Metastatic Breast Carcinoma in the Brain (tissue), 10 donors: ENCODE measurements around the genes MUCL3, C6orf15, PSORS1C2 and HLA-B.

GRCh38 chr6:30572945-30573797 is 1.9 kb downstream of the ABCF1 start:
- PRO-cap, 10 experiments = no peak in any of the 10 experiments

- PRO-cap, 10 experiments = no peak in any of the 10 experiments
Measured at GRCh38 chr6:30711804-30712416, 5.2 kb downstream of the MDC1 start.

GRCh38 chr6:30712417-30712968 is 4.6 kb downstream of the MDC1 start:
- PRO-cap, 10 experiments = no peak in any of the 10 experiments

DNA sequence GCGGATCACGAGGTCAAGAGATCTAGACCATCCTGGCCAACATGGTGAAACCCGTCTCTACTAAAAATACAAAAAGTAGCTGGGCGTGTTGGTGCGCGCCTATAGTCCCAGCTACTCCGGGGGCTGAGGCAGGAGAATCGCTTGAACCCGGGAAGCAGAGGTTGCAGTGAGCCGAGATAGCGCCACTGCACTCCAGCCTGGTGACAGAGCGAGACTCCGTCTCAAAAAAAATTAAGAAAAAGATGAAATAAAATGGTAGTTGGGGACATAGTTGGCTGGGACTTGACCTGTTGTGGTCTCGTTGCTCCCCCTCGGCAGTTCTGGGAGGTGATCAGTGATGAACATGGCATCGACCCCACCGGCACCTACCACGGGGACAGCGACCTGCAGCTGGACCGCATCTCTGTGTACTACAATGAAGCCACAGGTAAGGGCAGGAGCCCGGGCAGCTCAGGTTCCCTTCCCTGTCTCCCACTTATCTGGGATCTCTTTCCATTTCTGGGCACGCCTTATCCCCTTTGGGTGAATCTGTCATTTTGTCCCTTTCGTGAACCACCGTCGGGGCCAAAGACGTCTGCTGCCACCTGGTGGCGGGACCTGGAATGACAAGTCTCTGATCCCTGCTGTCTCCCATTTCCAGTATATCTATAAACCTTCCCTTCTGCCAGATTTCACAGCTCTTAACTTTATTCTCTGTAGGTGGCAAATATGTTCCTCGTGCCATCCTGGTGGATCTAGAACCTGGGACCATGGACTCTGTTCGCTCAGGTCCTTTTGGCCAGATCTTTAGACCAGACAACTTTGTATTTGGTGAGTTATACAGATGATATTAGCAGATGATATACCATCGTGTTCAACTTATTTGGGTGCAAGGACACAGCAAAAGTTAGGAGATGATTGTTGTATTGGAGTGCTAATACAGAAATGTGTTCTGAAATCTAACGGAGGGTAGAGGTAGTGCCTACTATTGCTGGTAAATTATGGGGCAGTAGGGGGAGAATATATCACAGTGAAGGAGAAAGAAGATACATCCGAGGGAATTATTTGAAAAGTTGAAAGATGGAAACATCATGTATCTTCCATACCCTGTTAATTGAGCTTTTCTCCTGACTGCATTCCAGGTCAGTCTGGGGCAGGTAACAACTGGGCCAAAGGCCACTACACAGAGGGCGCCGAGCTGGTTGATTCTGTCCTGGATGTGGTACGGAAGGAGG is 2.5 kb downstream of the TUBB start:
- PRO-cap, 10 experiments = peak in 8 of 10 experiments; most common plus-strand start position 418 of the sequence (in 1); most common minus-strand start position 481 of the sequence (in 7)

- PRO-cap, 10 experiments = peak in 3 of 10 experiments; most common plus-strand start chr6:30731136 (in 1); most common minus-strand start chr6:30731081 (in 3)
Measured at GRCh38 chr6:30730332-30731260, 10.4 kb downstream of the TUBB start.

- PRO-cap, 10 experiments = peak in 3 of 10 experiments; most common plus-strand start chr6:30741278 (in 2); most common minus-strand start chr6:30741119 (in 2)
Measured at GRCh38 chr6:30741006-30741399, 1.5 kb downstream of the FLOT1 start.

GRCh38 chr6:30880568-30881352 is 3.6 kb upstream of the DDR1 start:
- PRO-cap, 10 experiments = peak in 1 of 10 experiments; most common plus-strand start chr6:30881000 (in 1); most common minus-strand start chr6:30880889 (in 1)

DNA sequence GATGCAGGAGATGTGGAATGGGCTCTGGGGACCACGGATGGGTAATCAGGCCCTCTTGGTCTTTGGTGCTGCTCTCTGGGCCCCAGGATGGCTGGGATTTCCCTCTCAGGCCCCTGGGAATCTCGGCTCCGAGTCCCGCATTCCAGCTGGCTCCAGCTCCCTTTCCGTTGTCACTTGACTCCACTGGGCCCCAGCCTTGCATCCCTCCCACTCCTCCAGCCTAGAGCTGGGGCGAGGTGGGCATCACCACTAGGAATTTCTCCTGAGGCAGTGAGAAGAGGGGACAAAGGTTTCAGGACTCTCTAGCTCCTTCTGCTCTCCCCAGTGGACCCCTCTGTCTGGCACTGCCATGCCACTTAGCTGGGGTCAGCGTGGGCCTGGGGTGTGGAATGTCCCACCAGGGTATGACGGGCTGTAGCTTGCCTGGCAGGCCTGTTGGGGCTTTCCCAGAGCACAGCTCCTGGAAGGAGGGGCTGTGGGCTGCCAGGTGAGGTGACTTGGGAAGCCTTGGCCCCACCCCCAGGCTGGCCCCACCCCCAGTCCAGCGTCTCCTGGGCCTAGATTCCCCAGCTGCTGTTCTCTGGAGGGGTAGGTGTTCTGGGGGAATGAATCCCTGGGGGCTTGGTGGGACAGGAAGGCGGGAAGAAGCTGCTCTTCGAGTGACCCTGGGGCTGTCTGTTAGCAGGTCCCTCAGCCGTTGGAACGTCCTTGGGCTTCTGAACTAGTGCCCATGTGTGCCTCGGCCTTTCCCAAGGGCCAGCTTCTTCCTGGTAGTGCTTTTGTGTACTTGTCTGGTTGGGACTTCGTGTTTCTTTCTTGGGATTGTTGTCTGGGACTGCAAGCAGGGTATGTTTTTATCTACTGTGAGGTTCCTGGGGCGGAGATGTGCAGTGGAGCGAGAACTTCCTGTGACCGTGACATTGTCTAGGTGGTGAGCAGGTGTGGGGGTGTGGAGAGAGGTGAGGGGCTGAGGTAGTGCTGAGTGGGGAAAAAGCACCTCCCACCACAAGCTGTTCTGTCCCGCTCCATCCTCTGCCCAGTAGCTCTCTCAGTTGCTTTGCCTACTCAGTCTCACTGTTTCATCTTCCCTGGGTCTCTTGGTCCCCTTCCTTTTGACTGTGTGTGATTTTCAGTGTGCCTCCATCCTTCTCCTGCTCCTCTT is 1.5 kb upstream of the DDR1 start:
- PRO-cap, 10 experiments = peak in 9 of 10 experiments; most common plus-strand start position 539 of the sequence (in 8); most common minus-strand start position 437 of the sequence (in 4)

DNA sequence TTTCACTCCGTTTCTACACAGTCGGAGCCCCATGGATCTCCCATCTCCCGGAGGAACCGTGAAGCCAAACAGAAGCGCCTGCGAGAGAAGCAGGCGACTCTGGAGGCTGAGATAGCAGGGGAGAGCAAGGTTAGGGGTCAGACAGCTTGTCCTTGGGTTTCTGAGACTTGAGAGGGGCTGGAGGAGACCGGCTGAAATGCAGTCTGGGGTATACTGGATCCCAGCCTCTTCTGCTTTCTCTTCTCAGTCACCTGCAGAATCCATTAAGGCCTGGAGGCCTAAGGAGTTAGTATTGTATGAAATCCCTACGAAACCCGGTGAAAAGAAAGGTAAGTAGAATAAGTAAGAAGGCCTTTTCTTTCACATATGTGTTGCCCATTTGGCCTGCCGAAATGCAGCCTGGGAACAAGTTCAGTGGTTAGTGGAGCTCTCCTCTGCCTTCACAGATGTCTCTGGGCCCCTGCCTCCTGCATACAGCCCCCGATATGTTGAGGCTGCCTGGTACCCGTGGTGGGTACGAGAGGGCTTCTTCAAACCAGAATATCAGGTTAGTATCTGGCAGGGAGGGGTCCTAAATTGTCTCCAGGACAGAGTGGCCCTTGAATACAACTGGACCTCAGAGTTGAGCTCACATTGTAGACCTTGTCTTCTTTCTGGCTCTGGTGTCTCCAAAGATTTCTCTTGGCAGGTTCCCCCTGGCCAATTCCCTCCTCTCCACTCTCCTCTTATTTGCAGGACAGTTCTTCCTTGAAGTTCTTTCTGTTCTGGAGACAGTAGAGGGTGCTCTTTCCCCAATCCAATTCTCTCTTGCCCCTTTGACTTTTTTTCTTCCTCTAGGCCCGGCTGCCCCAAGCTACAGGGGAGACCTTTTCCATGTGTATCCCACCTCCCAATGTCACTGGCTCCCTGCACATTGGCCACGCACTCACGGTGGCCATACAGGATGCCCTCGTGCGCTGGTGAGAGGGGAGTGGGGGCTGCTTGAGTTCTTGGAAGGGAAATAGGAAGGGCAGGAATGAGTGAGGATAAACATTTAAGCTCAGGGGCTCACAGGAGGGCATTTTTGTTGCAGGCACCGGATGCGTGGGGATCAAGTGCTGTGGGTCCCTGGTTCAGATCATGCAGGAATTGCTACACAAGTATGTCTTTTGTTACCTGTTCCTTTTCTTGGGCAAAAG is 1.3 kb downstream of the VARS2 start:
- PRO-cap, 10 experiments = peak in 1 of 10 experiments; most common minus-strand start position 727 of the sequence (in 1)

GRCh38 chr6:30940321-30941136 is at the start of gene MUCL3:
MUCL3 (plus strand) TSS chr6:30940973.
- PRO-cap, 10 experiments = no peak in any of the 10 experiments

GRCh38 chr6:31053914-31054562 is 43.8 kb downstream of the MUC22 start:
- PRO-cap, 10 experiments = no peak in any of the 10 experiments

GRCh38 chr6:31112407-31112931 is at the start of gene C6orf15:
C6orf15 (minus strand) TSS chr6:31112575.
- PRO-cap, 10 experiments = no peak in any of the 10 experiments

DNA sequence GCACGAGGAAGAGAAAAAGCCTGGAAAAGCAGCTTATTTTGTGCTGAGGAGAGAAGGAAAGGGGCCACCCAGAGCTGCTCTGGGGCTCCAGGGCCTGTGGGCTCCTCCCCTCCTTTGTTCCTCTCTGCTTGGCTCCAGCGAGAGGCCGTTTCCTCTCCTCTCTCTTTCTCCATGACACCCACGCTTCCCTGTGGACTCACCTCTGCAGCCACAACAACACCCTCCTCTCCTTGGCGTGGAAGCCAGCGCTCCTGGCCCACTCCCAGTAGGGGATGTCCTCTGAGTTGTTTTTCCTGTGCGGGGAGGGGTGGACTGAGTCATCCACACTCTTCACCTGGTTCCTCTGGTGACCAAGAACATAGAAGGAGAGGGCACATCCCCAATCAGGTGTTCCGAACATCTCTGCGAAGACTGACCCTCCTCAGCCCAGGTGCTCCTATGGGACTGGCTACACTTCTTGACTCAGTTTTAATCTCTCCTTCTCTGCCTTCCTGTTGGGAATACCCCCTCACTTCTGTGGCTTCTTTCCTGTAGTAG is 5.0 kb upstream of the CDSN start:
- PRO-cap, 10 experiments = peak in 3 of 10 experiments; most common plus-strand start position 359 of the sequence (in 1); most common minus-strand start position 126 of the sequence (in 2)

- PRO-cap, 10 experiments = no peak in any of the 10 experiments
Measured at GRCh38 chr6:31138646-31139111, at the start of gene PSORS1C2. PSORS1C2 (minus strand) TSS chr6:31139066.

DNA sequence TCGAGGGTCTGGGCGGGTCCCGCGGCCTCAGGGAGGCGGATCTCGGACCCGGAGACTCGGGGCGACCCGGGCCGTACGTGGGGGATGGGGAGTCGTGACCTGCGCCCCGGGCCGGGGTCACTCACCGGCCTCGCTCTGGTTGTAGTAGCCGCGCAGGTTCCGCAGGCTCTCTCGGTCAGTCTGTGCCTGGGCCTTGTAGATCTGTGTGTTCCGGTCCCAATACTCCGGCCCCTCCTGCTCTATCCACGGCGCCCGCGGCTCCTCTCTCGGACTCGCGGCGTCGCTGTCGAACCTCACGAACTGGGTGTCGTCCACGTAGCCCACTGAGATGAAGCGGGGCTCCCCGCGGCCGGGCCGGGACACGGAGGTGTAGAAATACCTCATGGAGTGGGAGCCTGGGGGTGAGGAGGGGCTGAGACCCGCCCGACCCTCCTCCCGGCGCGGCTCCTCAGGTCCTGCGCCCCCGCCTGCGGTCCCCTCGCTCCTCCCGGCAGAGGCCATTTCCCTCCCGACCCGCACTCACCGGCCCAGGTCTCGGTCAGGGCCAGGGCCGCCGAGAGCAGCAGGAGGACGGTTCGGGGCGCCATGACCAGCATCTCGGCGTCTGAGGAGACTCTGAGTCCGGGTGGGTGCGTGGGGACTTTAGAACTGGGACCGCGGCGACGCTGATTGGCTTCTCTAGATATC is at the start of gene HLA-B:
Gene HLA-B, minus strand, starts transcription at position 617 of the 687 bp plus-strand sequence.
- PRO-cap, 10 experiments = peak in 10 of 10 experiments; most common plus-strand start position 198 of the sequence (in 1); most common minus-strand start position 613 of the sequence (in 6)

- PRO-cap, 10 experiments = no peak in any of the 10 experiments
Measured at GRCh38 chr6:31495052-31495610, 2.8 kb upstream of the MICB start.

DNA sequence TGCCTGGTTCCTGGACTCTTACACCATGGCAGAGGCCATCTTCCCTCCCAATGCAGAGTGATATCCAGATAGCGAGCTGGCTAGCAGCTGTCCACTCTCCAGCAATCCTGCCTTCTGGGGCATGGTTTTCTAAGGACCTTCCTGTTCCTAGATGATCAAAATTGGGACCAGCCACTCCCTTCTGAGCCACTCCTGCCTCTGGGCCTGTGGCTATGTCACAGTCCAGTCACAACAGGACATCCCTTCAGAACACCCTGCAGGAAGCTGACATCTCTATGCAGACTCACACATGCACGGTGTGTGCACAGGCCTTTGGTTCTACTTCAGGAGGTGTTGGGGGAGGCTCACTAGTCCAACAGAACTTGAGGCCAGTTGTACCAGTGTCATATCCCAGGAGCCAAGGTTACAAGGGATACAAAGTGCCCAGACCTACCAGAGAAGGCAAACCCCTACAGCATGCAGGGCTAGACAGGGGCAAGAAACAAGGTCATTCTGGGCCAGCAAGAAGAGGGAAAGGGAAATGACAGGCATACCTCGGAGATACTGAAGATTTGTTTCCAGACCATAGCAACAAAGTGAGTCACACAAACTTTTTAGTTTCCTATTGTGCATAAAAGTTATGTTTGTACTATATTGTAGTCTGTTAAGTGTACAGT is 2.7 kb upstream of the MCCD1 start:
- PRO-cap, 10 experiments = peak in 1 of 10 experiments; most common minus-strand start position 402 of the sequence (in 1)

DNA sequence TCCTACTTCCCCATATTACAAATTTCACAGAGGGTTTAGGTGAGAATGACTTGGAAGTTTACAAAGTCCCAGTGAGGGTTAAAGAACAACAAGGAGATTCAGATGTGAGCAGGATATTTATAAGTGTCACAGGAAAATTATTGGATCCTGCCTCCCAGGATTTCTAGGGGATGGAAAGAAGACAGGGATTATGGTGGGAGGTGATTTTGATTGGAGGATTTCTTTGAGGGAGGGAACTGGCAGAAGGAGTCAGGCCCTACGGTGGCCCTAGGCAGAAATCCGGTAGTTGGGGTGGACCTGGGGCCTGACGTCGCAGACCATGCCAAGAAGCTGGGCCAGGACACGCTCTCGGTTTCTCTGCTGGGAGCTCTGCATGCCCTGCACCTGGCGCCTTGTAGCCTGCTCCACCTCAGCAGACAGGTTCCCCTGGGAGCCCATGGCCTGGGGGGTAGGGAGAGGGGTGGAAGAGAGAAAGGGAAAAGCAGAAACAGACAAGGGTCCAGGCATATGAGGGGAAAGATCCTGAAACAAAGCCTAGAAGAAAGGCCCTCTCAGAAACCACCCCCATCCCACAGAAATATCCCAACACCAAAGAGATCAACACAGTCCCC is 1.2 kb downstream of the ATP6V1G2 start:
- PRO-cap, 10 experiments = no peak in any of the 10 experiments

DNA sequence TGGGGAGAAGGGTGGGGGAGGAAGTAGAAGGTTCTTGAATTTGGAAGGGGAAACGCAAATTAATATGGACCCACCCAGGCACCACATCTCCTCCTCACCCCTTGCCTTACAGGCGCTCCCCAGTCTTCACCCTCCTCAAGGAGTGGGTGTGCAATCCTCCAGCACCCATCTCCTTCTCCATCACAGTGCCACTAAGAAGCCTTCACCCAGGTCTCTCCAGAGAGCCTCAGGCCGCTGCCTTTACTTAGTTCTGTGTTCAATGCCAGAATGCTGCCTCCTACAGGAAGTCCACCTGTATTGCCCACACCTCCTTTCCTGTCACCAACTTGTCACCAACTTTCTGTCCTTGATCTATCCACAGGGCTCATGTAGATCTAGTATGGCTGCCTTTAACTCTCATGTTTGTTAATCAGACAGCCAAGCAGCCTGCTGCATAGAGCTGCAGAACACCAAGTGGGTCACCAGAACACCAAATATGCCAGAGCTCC is 601 bp upstream of the LST1 start:
- PRO-cap, 10 experiments = no peak in any of the 10 experiments

GRCh38 chr6:31611184-31611407 is 3.9 kb upstream of the AIF1 start:
- PRO-cap, 10 experiments = peak in 1 of 10 experiments; most common minus-strand start chr6:31611235 (in 1)